Retinal pigment epithelial cell (primary cell): ENCODE measurements around the genes SMARCAL1, RPL37A and IGFBP5.

DNA sequence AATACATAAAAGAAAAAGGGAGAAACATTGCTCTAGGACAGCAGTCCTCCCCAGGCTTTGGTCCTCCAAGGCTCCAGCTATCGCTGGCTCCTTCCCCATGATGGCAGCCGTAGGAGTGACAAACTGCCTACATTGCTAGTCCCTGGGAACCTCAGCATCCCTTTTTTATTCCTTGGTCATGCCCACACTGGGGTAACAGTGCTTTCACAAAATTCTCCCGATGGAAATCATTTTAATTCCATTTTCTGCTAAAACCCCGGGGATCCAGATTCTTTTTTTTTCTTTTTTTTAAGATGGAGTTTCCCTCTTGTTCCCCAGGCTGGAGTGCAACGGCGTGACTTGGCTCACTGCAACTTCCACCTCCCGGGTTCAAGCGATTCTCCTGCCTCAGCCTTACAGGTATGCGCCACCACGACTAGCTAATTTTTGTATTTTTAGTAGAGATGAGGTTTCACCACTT lies 7.3 kb upstream of the FN1 start:
- RRBS = 96% methylated on average over 3 of the region's 10 CpGs

GRCh38 chr2:215702207-215702471 lies 266.3 kb upstream of the FN1 start:
- RRBS = no CpG with 5 or more reads among the region's 5 CpGs

DNA sequence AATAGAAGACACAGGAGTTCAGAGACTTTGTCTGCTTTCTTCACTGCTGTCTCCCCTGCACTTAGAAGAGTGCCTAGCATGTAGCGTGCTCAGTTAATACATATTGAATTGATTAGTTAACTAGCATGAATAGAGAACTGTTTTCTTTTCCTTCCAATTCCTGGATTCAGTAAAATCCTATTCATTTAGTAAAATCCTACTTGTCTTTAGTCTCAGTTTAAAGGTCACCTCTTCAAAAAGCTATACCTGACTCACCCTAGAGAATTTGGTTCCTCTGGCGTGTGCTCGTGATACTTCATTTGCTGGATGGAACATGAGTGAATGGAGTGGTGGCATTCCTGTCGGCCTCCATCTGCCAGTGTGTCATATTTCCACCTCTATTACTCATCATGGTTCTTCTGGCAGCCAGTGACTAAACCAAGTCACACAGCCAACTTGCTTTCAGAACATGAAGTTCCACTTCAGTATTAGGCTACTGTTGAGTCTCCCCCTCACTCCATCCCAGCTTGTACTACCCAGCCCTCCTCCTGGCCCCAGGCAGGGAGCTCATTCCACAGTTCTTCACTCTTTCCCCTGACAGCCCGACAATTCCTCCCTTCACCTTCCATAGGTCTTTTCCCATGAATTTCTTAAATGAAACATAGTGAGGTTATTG lies 169.9 kb downstream of the MREG start:
- RRBS = no CpG with 5 or more reads among the region's 5 CpGs

GRCh38 chr2:215982398-215983084 lies 30.8 kb downstream of the MREG start:
- RRBS = no CpG with 5 or more reads among the region's 8 CpGs

- RRBS = no CpG with 5 or more reads among the region's 3 CpGs
Measured at GRCh38 chr2:216015897-216016394, 2.6 kb upstream of the MREG start.

DNA sequence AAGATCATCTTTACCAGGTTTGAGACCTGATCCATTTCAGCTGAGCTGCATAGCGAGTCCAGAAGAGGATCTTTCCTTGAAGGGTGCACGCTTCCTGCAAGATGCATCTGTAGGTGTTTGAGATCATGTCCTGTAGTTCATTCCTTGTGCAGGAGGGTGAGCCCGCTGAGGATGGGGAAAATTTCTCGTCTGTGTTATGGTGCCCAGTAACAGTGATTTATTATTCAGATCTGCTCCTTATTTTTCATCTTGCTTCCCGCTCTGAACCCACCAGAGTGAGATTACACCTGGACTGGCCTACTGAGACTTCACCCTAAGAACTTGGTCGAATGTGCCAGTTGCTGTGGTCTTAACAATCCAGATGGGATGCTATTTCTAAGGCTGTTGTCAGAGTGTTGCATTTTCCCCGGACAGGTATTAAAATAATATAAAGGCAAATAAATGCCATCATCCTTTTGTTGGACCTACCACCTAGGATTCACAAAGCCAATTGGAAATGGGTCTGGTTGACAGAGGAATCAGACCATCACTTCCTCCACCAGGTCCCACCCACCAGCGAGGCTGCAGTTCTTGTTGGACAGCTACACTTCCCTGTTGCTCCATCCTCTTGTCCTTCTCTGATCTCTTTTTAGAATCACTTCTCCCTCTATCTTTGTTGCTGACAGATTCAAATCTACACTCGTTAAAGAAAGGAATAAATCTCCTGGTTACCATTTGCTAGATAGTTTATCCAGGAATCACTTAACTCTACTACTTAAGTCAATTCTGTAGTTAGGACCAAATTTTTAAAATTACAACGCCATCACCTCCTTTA lies 952 bp downstream of the TMEM169 start:
- RRBS = no CpG with 5 or more reads among the region's 10 CpGs

GRCh38 chr2:216084448-216084924 lies 2.8 kb downstream of the TMEM169 start:
- RRBS = no CpG with 5 or more reads among the region's 4 CpGs

DNA sequence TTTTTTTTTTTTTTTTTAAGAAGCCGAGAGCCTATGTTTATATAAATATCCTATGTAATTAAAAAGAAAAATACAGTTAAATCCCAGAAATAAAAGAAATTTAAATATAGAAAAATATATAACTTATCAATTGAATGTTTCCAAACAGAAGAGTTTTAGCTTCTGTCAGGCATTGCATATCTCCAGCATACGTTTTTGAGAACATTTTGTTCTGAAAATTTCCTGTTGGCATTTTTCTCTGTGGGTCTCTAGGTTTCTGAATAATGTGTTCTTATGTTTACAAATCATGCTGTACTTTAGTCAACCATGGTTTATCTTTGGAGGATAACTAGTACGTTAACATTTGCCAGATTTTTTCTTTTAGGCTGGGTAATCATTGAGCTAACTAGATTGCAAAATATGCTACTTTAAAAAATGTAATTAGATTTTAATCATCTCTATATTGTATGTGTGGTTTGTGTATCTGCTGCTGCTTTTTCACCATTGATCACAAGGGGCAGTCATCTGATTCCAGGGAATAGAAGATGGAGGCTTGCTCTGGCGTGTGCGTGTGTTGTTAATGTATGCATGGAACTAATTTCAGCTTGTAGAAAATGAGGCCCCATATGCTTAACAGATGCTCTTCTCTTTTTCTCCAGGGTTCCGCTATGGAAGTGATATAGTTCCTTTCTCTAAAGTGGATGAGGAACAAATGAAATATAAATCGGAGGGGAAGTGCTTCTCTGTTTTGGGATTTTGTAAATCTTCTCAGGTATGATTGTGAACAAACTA lies 21.3 kb downstream of the XRCC5 start:
- RRBS = no CpG with 5 or more reads among the region's 7 CpGs

GRCh38 chr2:216411985-216413029 lies at the start of gene SMARCAL1:
SMARCAL1 (plus strand) TSS chr2:216412484.
- RRBS = 20% methylated on average over 12 of the region's 57 CpGs

DNA sequence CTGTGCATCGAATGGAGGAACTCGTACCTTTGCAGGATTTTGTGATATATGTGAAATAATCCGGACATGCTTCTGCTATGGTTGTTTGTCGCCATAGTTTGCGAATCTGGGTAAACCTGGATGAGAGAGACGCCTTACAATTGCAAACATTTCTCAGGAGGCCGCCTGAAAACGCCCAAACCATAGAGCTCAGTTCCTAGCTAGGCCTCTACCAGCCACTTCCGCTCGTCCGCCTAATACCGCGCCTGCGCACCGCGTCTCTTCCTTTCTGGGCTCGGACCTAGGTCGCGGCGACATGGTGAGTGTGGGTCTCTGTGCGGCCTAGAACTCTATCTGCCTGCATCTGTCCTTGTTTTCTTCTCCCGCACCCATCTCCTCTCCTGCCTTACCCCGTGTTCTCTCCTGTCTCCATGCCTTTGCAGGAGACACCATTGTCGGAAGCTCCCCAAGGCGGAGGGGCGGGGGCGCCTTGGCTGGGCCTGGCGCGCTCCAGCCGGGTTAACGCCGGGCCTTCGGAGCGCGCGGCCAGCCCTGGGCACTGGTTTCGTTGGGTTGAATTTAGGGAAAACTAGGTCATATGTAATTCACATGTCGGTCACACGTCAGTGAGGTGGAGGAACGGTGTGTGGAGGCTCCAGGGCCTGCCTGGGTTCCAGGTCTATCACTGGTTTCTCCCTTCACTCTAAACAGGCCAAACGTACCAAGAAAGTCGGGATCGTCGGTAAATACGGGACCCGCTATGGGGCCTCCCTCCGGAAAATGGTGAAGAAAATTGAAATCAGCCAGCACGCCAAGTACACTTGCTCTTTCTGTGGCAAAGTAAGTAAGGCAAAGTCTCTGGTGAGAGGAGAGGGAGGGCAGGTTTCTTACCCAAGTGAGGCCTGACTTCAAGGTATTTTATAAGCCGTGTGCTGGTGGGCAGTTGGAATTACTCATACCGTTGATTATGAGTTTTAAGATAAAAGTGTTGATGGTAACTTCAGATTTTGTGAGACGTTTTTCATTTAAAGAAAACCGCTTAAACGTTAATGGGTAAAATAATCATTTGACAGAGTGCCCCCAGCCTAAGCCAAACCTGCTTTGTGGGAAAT lies at the start of gene RPL37A:
TSS of gene RPL37A (plus strand) at position 265 of the 1,091 bp plus-strand sequence.
- RRBS = 0% methylated on average over 1 of the region's 53 CpGs

- RRBS = no CpG with 5 or more reads among the region's 11 CpGs
Measured at GRCh38 chr2:216499671-216500628, 1.3 kb downstream of the RPL37A start.

DNA sequence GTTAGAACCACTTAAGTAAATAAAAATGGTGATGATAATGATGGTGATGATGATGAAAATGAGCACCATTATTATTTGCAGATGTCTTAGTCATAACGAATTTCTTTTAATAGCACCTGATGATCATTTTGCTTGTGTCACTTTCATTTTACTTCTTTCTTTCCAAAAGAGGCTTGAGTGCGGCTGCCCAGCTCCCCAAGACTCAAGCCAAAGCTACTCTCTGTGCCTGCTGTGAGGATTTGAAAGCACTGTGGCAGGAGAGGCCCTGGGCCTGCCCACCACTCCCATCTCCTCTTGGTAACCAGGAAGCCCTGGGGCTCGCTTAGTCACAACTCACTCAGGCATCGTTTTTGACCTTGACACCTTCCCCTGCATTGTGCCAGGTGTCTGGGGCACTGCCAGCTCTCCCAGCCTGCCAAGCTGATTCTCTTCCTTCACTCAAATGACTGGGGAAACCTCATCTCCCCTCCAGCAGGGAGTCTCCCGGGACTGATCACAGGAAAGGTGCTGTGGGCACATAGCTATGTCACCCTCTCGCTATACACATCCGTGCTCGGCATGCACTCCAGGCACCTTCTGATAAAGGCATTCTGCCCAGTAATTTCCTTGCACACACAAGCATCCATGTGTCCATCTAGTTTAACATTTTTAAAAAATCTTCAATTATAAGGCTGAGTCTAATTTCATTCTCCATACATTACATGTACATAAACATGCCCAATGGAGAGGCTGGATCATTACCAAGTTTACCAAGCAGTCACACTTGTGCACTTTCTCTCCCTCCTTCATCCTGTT lies 41.3 kb downstream of the RPL37A start:
- RRBS = no CpG with 5 or more reads among the region's 8 CpGs

GRCh38 chr2:216540737-216541529 lies 42.3 kb downstream of the RPL37A start:
- RRBS = no CpG with 5 or more reads among the region's 8 CpGs

- RRBS = no CpG with 5 or more reads among the region's 7 CpGs
Measured at GRCh38 chr2:216650569-216651574, 17.7 kb downstream of the IGFBP2 start.

GRCh38 chr2:216671765-216672272 lies 23.5 kb downstream of the IGFBP5 start:
- RRBS = no CpG with 5 or more reads among the region's 8 CpGs

DNA sequence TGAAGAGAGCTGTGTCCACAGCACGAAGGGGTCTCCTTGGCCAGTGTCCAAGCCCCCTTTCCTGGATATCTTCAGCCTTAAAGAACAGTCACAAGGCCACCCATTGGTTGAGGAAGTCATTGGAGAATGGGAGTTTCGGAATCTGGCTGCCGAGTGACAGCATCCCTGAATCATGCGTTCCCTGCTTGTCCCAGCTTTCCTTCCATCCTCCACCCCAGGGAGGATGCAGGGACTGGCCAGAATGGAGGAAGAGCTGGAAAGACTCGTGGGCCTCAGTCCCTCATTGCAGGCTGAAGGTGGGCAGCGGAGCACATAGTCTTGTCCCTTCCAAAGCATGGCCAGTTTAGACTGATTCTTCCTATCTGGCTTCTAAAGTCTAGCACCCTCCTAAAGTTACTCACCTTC lies 20.8 kb downstream of the IGFBP5 start:
- RRBS = no CpG with 5 or more reads among the region's 6 CpGs

GRCh38 chr2:216695173-216696019 lies at the start of gene IGFBP5:
IGFBP5 (minus strand) TSS chr2:216695549.
- RRBS = no CpG with 5 or more reads among the region's 28 CpGs

- RRBS = no CpG with 5 or more reads among the region's 10 CpGs
Measured at GRCh38 chr2:216740397-216741487, 45.4 kb upstream of the IGFBP5 start.

DNA sequence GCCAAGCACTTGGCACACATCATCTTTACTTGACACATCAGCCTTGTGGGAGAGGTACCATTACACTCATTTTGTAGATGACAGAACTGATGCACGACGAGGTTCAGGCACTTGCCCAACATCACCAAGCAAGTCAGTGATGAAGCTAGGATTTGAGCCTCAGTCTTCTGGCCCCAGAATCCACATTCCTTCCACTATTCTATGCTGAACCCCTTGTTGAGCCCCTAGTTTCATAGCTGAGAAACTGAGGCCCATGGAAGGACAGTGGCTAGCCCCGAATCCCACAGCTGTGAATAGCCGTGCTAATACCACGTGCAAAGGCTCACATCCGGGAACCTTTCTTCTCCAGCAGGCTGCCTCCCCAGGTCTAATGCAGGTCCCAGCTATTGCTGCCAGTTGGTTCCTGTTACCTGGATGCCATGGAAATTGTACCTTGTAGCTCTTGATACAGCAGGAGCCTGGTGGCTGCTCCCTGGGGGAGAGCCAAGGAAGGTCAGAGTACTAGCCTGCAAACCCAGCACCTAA lies 30.6 kb downstream of the TNP1 start:
- RRBS = no CpG with 5 or more reads among the region's 6 CpGs

- RRBS = no CpG with 5 or more reads among the region's 15 CpGs
Measured at GRCh38 chr2:216887013-216887884, 27.4 kb upstream of the TNP1 start.